Left lung (tissue), 1 donor: ENCODE data around the genes KRT81 and KRT73.

DNA sequence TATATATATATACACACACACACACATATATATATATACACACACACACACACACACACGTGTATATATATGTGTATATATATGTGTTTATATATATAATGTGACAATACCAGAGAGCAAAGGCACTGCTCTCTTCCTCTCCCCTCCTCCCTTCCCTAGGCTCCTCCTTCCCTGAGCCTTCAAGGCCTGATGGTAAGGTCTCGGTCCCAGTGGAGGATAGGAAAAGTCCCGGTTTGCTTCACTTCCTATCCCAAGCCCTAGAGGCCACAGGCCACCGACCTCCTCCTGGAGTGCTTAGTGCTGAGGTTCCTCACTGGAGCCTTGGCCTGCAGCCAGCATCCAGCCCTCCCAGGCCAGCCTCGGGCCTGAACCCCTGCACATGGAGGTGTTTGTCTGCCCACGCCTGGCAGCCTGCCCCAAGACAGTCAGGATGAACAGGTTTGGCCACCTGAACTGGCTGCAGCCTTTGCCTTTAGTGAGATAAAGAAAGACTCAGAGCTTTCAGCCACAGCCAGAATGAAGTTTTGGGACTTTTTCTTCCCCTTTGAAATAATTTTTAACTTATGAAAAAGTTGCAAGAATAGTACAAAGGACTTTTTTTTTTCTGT lies 15.9 kb upstream of the KRT7 start:
- PRO-cap = no peak

DNA sequence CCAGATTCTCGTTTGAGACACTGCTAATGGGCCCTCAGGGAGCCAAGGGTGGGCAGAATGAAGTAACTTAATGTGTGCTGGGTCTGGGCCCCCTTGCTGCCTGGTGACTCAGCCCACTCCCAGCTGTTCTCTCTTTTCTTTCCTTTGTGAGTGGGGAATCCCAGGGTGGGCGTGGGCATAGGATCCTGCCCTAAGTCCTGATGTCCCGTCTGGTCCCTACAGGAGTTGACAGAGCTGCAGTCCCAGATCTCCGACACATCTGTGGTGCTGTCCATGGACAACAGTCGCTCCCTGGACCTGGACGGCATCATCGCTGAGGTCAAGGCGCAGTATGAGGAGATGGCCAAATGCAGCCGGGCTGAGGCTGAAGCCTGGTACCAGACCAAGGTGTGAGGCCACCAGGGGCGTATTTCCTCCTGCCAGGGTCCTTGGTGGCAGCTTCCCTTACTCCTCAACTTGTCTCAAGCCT lies 8.2 kb downstream of the KRT7 start:
- PRO-cap = no peak

- PRO-cap = no peak
Observed at GRCh38 chr12:52247177-52247344, 14.0 kb downstream of the KRT7 start.

DNA sequence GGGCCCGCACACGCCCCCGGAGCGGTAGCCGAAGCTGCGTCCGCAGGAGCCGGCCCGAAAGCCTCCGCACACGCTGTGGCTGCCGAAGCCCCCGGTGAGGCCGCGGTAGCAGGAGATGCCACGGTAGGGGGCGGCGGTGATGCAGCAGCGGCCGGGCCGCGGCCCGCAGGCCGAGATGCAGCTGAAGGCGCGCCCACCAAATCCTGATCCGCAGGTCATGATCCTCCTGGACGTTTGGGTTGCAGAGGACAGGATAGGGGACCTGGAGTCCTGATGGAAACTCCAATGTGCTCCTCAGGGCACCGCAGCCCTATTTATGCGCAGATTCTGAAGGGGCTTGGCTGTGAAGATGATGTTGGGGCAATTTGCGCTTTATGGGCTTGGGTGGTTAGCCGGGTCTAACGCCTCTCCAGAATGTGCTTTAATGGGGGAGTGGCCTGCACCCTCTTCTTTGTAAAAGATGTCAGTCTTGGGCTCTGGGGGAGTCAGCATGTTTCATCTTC lies at the start of gene KRT81:
KRT81 (minus strand) TSS at position 288 of the 503 bp plus-strand sequence.
- PRO-cap = no peak

DNA sequence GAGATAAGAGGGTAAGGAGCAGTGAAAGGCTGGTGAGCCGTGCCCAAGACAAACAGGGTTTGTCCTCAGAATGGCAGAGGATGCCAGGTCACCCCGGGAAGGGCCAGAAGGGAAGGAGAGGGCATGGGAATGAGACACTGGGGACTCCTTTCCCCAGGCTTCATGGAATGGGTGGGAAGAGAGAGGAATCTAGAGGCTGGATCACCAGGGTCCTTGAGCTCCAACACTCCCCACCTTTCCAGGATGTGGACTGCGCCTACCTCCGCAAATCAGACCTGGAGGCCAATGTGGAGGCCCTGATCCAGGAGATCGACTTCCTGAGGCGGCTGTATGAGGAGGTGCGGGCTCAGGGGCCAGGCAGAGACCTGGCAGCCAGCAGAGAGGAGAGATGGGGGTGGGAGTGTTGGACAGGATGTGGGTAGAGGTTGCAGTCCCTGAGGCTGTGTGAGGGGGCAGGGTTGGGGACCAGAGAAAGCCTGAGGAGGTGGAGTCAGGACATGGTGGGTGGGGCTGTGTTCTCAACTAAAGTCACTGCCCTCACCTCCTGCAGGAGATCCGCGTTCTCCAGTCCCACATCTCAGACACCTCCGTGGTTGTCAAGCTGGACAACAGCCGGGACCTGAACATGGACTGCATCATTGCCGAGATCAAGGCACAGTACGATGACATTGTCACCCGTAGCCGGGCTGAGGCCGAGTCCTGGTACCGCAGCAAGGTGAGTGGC lies 13.5 kb upstream of the KRT81 start:
- PRO-cap = no peak

DNA sequence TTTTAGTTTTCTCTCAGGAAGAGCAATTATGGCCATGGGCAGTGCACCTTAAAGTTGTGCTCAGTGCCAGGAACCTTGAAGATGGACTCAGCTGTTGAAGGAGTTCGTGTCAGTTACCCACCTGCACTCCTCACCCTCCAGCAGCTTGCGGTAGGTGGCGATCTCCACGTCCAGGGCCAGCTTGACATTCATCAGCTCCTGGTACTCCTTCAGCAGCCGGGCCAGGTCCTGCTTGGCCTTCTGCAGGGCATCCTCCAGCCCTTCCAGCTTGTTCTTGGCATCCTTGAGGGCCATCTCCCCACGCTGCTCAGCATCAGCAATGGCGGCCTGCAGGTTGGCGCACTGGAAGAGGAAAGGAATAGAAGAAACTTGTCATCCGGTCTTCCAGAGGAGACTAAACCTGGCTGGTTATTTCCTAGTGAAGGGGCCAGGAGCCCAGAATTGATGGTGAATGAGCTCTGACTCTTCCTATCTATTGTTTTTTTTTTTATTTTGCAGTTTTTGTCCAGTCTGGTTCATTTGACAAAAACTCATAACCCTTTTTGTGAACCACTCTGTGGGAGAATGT lies 4.8 kb downstream of the KRT6A start:
- PRO-cap = no peak

- PRO-cap = unidirectional peak, minus-strand start at chr12:52498111
Observed at GRCh38 chr12:52497870-52498378, 4.9 kb upstream of the KRT6A start.

DNA sequence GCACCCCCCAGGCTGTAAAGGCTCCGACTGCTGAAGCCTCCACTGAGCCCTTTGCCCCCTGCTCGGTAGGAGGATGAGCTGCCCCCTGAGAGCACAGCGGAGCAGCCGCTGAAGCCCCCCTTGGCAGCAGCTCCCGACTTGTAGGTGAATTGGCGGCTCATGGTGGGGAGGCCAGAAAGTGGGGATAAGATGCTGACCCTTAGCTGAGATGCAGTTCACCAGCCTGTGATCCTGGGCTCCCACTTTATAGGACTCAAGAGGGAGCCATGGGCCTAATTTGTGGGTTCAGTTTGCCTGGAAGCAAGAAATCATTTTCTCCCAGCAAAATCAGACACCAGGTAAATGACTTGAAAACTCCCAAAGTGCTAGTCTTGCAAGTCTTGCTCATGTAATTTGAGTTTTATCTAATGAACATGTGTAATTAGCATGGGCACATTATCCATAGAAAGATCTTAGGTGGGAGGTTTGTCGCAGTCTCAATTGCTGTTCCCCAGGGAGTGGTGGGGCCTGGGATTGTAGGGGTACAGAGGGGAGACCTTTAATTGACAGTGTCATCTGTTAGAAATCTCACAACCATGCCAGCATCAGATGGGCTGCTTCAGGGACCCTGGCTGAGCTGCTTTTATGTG lies at the start of gene KRT73:
KRT73 (minus strand) TSS at position 196 of the 629 bp plus-strand sequence.
- PRO-cap = no peak

DNA sequence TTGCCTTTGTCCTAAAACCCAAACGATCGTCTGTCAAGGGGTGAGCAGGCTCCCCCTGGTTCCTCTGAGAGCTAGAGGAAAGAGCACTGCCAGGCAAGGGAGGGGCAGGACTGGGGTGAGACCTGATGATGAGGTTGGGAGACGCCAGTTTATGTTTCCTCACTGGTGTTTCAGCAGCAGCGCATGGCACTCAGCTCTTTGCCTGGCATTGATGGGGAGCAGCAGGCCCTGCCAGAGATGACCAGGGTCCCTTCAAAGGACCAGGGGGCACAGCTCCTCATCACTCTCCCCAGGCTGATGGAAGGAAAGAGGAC lies 8.0 kb upstream of the KRT2 start:
- PRO-cap = no peak

- PRO-cap = no peak
Observed at GRCh38 chr12:52768816-52769283, 8.3 kb downstream of the KRT76 start.

GRCh38 chr12:52876359-52877000 lies 27.7 kb upstream of the KRT78 start:
- PRO-cap = no peak

- PRO-cap = bidirectional peak, plus-strand start at chr12:52903305, minus-strand start at chr12:52903205; bidirectional peak, plus-strand start at chr12:52903655, minus-strand start at chr12:52903524; bidirectional peak, plus-strand start at chr12:52904028, minus-strand start at chr12:52903798
Observed at GRCh38 chr12:52903247-52904340, 1.3 kb downstream of the KRT8 start.

DNA sequence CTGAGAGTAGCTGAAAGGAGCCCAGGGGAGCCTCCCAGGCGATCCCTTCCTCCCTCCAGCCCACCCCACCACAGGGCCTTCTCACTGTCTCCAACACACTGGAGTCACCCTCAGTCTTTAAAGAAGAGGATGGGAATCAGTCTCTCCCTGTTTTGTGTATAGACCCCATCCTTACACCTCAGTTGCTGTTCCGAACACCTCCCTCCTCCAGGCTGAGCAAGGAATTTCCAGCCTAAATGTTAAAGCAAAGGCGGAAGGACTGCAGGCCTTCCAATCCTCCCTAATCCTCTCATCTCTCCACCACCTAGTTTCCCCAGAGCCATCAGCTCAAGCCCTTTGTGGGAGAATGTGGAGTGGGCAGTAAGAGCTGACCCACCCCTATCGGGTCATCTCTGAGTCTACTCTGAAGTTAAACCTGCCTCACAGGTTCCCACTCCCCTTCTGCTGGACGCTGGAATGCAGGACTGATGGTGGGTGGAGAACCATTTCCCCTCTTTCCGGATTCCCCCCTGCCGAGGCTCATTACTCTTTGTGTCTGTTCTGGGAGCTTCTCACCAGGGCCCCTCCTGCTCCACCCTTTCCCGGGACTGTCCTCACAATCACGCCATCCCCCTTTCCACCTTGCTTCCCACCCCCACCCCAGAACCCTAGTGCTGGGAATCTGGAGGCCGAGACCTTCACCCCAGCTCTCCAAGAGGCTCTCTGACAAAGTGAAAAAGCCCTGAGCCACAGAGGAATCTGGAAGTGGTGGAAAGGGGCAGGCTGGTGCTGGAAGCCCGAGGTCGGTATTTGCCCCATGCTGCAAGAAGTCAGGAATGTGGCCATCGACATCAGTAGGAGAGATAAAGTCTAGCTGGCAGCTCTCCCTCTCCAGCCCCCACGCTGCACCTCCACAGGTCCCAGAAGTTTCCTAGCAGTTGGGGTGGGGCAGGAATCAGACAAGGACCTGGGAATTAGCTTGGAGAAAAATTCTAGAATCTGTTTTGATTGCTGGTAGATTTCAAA lies 3.4 kb upstream of the KRT18 start:
- PRO-cap = bidirectional peak, plus-strand start at position 916 of the sequence, minus-strand start at position 704 of the sequence

DNA sequence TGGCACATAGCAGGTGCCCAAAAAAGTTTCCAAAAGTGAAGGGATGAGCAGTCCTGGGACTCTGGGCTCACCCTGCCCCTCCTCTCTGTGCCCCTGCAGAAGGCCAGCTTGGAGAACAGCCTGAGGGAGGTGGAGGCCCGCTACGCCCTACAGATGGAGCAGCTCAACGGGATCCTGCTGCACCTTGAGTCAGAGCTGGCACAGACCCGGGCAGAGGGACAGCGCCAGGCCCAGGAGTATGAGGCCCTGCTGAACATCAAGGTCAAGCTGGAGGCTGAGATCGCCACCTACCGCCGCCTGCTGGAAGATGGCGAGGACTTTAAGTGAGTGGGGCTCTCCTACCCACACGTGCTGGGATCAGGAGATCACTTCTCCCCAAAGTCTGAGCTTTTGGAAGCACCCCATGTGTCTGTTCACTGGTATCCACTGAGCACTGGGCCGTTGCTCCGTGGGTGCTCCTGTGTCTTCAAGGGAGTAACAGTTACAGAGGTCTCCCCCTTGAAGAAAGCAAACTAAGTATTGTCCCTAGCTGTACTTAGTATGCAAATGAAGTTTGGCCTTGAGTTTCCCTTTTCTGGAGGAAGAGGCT lies 3.2 kb downstream of the KRT18 start:
- PRO-cap = no peak

DNA sequence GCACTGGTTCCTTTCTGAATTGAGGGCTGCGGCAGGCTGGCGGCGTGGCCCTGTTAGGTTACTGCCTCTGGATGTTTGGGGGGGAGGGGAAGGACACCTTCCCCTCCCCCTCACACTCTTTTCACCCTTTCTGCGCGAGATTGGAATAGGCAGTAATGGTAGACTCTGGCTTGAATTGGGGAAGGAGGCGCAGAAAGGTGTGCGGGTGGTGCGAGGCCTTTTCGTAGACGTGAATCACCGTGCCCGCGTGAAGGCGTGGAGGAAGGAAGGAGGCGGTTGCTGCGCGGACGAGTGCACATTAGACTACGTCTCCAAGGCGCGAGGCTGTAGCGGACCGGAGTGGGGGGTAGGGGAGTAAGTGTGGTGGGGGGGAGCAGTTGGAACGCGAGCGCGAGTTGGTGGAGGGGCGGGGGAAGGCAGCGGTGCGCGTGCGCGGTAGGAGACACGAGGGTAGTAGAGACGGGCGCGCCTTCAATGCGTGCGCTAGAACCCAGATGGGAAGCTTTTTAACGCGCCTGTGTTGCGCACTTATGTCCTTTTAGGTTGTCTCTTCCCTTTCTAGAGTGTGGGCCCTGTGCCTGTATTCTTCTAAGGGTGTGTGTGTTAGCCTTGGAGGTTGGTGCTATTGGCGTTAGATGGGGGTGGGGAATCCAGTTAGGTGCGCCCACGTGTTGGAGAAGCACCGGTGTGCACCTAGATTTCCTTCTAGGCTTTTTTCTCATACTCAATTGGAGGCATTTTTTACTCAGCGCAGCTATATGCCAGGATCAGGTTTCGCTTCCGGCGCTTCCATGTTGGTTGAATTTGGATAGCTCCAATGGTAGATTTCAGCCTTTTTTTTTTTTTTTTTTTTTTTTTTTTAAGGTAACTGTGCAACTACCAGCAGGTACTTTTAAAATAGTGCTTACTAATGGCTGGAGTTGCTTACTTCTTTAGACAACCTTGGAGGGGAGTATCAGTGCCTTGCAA lies 616 bp downstream of the EIF4B start:
- PRO-cap = no peak

DNA sequence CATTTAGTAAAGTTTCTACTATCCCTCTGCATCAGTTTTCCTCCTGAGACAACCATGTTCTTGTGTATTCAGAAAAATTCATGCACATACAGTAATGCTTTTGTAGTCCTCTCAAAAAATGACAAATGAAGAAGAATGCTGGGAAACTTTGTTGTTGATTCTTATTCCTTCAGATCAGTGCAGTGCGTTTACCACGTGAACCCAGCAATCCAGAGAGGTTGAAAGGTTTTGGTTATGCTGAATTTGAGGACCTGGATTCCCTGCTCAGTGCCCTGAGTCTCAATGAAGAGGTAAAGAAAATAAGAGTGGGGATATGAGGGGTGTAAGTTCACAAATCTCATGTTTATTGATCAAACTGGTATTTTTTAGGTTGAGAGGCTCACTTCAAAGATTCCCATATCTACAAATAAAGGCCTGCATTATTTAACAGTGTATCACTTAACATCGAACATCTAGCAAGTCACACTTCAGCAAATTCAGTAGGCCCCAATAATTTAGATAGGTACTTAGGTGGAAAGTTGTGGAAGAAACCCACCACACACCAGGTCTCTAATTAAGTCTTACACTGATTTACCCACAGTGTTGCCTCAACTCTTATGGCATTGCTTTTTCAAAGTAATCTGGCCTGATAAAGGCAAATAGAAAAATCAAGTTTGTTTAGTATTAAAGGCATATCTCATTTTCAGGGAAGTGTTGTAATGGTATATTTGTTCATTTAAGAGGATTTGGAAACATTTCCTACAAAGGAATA lies 13.7 kb downstream of the EIF4B start:
- PRO-cap = no peak

DNA sequence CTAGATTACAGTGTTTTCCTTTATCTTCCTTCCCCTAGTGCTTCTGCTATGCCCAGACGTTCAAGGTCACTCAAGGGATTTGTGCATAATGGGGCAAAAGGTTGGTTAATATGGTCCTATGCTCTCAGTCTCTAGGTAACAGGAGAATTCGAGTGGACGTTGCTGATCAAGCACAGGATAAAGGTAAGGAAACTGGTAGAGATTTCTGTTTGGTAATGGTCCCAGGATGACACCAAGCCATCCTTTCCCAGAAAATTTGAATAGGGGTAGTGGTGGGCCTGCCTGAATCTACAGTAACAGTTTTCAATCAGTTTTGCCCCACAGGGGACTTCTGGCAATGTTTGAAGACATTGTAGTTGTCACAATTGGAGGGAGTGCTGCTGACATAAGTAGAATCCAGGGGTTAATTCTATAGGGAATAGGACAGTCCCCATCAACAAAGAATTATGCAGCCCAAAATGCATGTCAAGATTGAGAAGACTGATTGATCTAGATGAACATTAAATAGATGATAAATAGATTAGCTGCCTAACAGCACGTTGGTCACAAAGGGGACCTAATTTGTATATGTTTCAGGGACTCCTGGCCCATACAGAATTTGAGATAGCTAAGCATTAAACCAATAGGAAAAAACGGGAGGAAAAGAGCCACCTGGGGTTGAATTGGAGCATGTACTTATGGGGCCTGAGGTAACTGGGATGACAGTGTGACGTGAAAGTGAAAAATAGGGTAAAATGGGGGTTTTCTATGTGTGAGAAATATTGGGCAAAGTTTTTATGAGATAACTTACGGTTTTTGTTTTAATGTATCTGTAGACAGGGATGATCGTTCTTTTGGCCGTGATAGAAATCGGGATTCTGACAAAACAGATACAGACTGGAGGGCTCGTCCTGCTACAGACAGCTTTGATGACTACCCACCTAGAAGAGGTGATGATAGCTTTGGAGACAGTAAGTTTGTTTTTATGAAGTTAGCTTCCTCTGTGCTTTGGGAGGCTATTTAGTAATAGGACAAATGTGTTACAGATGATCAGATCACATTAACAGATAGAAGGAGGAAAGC lies 15.8 kb downstream of the EIF4B start:
- PRO-cap = no peak

DNA sequence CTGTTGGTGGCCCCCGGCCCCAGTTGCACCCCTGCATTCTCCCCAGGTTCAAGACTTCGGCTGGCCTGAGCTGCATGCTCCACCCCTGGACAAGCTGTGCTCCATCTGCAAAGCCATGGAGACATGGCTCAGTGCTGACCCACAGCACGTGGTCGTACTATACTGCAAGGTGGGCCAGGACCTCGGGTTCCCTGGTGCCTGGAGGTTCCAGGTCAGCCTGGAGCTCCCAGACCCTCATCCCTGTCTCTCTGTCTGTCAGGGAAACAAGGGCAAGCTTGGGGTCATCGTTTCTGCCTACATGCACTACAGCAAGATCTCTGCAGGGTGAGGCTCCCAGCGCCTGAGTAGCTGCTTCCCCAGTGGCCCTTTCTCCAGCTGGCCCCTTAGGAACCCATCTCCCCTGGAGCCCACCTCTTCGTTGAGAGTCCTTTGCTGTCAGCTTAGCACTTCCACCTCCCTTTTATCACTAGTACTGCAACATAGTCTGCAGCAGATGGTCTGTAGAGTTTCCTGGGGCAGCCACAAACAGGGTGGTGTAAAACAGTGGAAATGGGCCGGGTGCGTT lies 5.7 kb downstream of the TNS2 start:
- PRO-cap = unidirectional peak, plus-strand start at position 55 of the sequence

DNA sequence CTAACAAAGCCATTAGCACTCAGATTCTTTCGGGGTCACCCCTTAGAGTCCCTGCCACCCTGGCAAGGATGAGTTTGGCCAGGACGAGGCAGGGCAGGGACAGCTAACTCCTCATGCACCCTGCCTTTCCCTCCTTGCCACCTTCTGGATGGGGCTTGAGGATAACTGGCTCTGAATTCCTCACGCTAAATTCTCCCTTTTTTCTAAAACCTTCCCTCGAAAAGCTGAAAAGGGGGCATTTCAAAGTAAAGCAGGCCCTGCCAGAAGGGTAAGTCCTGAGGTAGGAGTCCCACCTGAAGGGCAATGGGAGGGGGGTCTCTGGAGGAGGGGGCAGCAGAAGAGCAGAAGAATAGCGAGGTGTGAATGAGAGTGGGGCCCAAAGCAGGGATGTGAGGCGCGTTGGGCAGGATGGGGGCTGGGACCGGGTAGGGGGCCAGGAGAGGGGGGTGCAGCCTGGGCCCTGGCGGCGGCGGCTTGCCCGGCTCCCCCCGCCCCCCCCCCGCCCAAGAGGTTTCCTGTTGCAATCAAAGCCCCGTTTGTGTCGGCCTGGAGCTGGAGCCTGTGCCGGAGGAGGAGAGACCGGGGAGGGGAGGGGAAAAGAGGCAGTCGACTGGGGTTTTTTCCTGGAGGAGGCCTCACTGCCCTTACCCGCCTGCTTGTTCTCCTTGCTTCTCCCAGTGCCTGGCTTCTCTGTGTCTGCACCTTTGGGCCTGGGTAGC lies 8.8 kb downstream of the RARG start:
- PRO-cap = bidirectional peak, plus-strand start at position 605 of the sequence, minus-strand start at position 440 of the sequence

GRCh38 chr12:53228362-53229070 lies 3.5 kb downstream of the RARG start:
- PRO-cap = unidirectional peak, minus-strand start at chr12:53228709